Neuron (in vitro differentiated cells): ENCODE measurements around the genes KDM5A, CCDC77 and NINJ2.

GRCh38 chr12:16315-17043 lies 50.1 kb upstream of the IQSEC3 start:
- PRO-cap, result no peak

DNA sequence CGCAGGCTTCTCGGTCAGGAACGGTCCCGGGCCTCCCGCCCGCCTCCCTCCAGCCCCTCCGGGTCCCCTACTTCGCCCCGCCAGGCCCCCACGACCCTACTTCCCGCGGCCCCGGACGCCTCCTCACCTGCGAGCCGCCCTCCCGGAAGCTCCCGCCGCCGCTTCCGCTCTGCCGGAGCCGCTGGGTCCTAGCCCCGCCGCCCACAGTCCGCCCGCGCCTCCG lies 35.4 kb upstream of the IQSEC3 start:
- PRO-cap, result no peak

DNA sequence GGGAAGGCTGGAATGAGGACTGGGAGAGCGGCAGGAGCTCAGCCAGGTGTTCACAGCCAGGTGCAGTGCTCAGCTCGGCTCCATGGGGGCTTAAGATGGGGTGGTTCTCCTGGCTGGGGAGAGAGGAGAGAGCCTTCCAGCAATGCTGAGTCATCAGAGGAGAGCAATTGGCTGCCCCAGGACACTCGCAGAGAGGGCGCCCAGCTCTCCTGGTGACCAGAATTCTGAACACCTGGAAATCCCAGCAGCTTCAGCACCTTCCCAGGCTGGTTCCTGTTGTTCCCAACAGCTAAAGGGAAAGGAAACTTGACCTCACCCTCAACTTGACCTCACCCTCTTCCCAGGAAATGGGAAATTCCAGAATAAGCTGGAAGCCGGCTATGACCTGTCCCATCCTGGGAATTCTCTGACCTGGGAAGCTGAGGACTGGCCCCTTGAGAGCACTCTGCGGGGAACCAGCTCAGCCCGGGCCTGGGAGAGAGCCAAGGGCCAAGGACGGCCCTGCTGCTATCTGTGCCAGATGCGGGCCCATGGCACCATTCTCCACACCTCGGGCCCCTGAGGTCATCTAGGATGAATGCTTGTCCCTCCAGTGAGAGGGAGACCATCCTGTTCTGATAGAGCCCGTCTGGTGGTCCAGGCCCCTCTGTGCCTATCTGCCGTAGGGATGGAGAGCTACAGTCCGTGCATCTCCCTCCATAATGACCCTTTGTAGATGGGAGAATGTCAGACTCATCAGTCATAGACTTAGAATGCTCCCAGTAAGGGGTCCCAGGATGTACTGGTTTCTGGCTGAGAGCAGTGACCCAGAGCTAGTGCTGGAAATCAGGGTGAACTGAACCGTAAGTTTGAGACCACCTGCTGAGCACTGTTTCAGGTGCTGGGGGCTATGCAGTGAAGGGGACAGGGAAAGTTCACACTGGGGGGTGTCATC lies 34.4 kb downstream of the SLC6A12 start:
- PRO-cap, result no peak

DNA sequence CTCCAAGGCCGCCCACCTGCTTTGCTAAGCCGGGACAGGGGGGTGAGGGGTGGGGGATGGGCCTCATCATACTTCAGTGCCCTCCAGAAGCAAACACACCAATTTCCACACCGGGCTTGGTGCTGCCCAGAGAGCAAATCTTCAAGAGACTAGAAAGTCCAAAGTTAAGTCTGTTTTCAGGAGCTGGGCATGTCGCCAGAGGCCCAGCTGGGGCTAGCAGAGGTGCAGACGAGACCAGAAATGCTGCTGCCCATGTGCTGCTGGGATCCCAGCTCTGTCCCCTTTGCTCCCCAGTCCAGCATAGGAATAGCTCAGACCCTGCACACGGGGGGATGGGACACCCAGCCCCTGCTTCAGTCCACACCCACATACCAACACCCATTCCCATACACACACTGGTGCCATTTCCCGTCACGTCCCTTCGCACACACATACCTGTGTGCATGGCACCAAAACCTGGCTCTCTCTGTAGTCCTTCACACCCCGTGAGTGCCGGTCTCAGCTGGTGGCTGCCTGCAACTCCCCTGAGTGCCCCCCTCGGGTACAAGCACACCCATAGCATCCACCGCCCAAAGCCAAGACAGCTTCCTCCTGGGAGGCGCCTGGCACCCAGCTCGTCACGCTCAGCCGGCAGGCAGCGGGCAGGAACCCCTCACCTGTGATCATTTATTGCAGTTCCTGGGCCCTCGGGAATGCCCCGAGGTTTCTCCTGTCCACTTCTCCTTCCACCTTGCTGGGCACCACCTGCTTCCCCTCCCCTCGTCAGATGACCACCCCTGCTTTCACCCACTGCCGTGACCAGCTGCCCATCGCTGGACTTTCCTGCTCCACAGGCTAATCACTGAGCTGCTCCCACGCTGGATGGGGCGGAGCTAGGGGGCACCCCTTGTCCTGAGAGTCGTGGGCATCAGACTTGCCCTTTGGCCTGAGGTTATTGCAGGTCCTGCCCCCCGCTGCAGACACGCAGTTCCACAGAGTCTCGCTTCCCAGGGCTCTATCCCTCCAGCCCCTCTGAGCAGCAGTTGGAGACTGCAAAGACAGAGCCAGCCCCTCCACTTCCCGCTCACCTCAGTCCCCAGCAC lies 761 bp downstream of the SLC6A12 start:
- PRO-cap, result no peak

- PRO-cap, result no peak
Observed at GRCh38 chr12:336286-336524, 52.9 kb downstream of the KDM5A start.

- PRO-cap, result bidirectional peak, plus-strand start at chr12:389350, minus-strand start at chr12:389255; bidirectional peak, plus-strand start at chr12:389687, minus-strand start at chr12:389570
Observed at GRCh38 chr12:389151-389869, at the start of gene KDM5A. Gene KDM5A, minus strand, starts transcription at chr12:389320.

GRCh38 chr12:401263-402072 lies at the start of gene CCDC77:
Gene CCDC77, plus strand, starts transcription at chr12:401644.
- PRO-cap, result bidirectional peak, plus-strand start at chr12:401575, minus-strand start at chr12:401446

GRCh38 chr12:562802-563974 lies 100.1 kb downstream of the NINJ2 start:
- PRO-cap, result no peak

- PRO-cap, result no peak
Observed at GRCh38 chr12:581231-581900, 81.9 kb downstream of the NINJ2 start.

- PRO-cap, result no peak
Observed at GRCh38 chr12:661781-662579, 1.3 kb downstream of the NINJ2 start.

DNA sequence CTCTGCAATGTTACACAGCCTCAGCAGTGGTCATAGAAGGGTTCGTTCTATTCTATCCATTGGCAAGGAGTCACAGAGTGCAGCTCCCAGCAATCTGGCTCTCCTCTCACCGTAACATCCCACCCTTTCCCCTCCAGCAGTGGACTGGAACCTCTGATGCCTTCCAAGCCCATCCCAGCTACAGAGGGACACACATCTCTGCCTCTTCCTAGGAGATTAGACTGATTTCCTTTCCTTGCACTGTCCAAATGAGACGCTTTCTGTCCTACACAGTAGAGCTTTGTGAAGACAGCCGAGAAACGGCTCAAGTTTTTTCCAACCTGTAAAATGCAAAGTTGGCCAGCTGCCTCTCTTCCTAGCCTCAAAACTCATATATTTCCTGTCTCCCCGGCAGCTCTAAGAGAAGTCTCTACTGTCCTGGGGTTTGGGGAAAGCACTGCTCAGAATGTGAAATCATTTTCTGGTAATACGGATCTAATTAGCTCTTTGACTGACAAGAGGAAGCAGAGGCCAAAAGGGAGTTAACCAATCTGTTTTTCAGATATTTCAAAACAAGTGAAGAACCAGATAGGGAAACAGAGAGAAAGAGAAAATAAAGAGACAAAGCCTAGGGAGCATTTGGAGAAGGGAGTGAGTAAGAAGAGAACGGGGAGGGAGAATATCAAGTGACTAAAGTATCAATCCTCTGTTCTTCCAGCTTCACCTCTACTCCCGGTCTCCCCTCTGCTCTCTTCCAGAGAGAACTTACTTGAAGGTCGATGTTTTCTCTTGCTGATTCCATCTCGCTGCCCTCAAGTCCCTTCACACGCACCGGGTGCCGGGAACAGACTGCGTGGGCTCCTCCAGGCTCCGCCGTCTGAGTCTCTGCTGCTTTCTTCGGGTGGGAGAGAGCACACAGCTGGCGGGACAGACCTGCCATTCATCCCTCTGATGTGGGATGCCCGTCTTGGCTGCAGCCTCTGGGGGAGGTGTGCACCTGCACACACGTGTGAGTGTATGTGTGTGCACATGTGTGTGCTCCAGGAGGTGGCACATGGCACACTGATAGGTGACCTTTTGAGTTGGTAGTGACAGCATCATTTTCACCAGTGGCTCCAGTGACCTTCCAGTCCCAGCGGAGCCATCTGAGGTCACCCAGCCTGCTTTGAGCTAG lies at the start of gene NINJ2:
TSS of gene NINJ2 (minus strand) at position 866 of the 1,153 bp plus-strand sequence.
- PRO-cap, result no peak

- PRO-cap, result no peak
Observed at GRCh38 chr12:684509-684723, 21.2 kb upstream of the NINJ2 start.

GRCh38 chr12:751500-752216 lies 721 bp upstream of the WNK1 start:
- PRO-cap, result bidirectional peak, plus-strand start at chr12:752047, minus-strand start at chr12:752130

GRCh38 chr12:763459-764088 lies 11.2 kb downstream of the WNK1 start:
- PRO-cap, result no peak

DNA sequence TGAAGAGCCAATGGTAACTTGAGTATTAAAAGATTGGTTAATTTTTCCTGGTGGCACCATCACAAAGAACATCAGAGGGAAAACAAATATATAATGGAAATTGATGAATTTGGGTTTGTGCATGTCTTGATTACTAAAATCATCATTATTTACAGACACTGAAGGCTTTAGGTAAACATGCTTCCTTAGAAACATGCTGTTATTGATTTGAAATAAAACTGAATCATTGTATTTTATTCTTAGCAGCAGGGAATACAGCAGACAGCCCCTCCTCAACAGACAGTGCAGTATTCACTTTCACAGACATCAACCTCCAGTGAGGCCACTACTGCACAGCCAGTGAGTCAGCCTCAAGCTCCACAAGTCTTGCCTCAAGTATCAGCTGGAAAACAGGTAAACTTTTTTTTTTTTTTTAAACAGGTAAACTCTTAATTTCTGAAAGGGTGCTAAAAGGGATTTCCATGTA lies 71.5 kb downstream of the RAD52 start:
- PRO-cap, result no peak

DNA sequence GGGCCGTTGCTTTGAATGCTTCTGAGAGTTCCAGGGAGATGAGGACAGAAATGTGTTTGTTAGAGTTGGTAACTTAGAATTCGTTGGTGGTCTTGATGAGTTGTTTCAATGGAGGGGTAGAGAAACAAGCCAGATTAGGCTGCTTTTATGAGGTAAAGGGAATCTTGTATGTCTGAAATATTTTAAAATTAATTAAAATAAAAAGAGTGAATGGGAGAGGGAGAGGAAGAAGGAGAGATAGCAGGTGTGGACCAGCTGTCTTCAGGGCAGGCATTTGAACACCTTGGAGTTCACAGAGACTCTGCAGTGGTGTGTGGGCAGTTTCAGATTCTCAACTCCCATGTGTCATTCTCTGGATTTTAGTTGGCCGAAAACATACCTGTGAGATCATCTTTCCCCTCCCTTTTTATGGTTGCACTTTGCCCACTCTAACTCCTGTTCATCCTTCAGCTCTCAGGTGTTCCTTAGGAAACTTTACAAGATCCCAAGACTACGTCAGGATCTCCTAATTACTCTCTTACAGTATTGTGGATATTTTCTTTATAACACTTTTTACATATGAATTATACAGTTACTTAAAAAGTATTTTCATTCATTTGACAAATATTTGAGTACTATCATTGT lies 108.1 kb downstream of the ERC1 start:
- PRO-cap, result no peak

GRCh38 chr12:1369420-1370061 lies 224.8 kb downstream of the FBXL14 start:
- PRO-cap, result no peak

DNA sequence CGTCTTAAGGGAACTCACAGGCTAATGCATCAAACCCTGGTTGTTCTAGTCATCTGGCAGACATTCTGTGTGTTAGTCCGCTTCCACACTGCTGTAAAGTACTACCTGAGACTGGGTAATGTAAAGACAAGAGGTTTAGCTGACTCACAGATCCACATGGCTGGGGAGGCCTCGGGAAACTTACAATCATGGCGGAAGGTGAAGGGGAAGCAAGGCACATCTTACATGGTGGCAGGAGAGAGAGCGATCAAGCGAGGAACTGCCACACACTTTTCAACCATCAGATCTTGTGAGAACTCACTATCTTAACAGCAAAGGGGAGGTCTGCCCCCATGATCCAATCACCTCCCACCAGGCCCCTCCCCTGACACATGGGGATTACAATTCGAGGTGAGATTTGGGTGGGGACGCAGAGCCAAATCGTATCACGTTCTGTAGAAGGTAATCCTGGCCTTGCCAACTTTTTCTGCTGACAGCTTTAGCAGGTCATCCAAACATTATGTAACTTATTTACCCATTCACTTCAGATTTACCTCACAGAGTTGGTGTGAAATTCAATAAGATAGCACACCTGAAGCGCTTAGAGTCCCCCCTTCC lies 219.2 kb downstream of the FBXL14 start:
- PRO-cap, result no peak

- PRO-cap, result no peak
Observed at GRCh38 chr12:1445881-1446292, 148.5 kb downstream of the FBXL14 start.

DNA sequence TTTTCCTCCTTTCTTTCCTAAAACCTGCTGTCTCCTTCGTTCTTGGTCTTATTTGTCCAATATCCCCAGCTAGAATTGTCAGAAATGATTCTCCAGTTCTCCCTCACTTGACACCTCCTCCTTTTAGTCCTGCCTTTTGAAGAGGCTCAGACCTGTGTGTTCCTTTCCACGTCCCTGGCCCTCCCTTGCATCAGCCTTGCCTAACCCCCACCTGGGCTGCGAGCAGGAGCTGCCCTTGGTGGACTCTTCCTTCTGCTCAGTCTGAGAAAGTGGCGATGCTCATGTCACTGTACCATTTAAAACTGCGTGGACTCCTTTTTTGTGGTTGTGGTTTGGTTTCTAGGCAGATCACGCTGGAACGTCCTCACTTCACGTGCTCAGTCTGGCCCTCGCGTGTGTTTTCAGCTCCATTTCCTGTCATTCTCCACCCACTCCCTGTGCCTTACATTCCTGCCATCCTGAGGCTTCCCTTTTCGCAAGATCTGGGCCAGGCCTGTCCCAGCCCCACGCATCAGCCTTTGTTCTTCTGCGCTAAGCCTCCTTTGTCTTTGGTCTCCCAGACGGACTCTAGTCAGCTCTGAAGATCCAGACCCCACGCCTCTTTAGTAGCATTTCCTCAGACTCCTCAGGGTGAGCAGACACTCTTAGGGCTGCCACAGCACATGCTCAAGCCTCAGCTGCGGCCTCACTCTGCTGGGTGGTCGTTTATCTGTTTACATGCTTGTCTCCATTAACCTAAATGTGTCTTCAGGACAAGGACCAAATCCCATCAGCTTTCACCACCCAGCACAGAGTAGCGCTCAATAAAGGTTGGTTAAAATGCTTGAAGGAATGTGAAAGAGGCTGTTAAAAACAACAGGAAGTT lies 105.4 kb downstream of the FBXL14 start:
- PRO-cap, result no peak